Melanocyte of skin (primary cell): ENCODE results near the genes CEP192, MC5R and ZNF519.

GRCh38 chr18:12883184-12884145, 572 bp downstream of the PTPN2 start:
- CAGE, long polyA plus RNA, 2 experiments = no peak in any of the 2 experiments

GRCh38 chr18:12990598-12991201, 462 bp upstream of the CEP192 start:
- CAGE, long polyA plus RNA, 2 experiments = no peak in any of the 2 experiments

DNA sequence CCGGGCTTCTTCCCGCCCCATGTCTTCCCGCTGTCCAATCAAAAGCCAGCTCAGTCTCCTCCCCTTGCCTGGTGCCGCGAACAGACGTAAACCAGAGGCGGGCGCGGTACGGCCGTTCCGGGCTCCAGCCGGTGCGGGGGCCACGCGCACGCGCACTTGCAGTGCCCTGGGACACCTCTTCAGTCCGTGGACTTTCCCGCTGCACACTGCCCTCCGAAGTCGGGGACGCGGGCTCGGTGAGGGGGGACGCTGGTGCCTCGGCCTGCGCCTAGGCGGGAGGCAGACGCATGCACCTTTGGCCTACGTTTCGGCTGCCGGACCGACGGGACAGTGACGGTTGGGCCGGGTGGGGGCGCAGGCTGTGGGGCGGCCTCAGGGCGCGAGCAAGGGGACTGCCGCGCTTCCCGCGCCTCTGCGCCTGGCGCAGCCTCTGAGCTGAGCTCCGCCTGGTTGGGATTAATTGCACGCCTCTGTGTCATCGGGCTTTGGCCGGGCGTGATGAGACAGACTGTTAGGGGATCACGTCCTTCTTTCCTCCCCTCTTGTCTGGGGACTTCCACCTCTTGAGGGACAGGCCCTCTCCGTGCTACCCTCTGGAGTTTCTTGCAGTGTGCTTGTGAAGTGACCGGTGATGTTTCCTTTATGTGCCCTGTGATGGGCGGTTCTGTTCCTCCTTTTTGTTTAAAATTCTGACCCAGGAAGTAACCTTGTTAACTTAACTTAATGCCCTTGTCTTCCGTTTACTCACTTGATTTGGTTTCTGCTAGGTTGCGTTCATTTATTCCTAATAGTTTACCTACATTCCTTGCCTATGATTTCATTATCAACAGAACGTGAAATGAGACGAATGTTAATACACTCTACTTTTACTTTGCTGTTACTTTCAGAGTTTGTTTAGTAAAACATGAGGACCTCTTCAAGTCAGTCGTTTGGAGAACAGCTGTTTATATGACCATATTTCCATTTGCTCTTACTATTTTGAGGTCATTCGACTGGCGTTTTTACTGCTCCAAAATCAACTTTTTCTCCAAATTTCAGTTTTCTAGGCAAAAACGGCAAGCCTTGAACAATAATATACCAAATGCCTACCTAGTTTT, at the start of gene CEP192:
Gene CEP192, plus strand, starts transcription at position 161 of the 1,097 bp plus-strand sequence.
- CAGE, long polyA plus RNA, 2 experiments = no peak in any of the 2 experiments

- CAGE, long polyA plus RNA, 2 experiments = no peak in any of the 2 experiments
These were observed 13.4 kb downstream of the CEP192 start for GRCh38 chr18:13004305-13005120.

DNA sequence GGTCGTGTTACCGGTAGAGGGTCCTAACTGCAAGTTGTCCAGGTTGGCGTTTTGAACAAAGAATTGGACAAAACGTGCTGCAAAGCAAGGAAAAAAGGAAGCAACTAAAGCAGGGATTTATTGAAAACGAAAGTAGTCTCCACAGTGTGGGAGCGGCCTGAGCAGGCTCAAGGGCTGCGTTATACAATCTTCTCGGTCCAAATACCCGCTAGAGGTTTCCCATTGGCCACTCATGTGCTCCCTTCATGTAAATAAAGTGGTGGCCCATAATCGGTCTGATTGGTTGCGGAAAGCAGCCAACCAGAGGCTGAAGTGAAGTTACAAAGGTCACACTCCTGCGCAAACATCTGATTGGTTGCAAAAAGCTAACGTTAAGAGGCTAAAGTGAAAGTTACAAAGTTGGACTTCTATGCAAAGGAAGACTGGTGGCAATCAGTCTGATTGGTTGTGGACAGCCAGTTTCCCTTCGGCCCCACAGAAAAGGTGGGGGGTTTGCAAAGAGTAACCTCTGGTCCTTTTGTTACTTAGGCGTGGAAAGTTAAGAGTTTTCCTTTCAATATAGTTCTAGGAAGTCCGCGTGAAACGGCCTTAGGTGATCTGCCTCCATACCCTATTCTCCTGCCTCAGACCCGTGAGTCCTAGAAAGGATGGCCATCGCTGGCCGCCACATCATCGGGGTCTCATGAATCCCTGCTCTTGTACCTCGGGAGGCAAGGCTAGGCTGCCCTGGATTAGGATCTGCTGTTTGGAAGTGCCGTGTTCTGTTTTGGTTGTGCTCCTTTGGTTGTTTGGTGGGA, 80.5 kb upstream of the LDLRAD4 start:
- CAGE, long polyA plus RNA, 2 experiments = no peak in any of the 2 experiments

- CAGE, long polyA plus RNA, 2 experiments = no peak in any of the 2 experiments
These were observed 41.7 kb upstream of the LDLRAD4 start for GRCh38 chr18:13176942-13177276.

DNA sequence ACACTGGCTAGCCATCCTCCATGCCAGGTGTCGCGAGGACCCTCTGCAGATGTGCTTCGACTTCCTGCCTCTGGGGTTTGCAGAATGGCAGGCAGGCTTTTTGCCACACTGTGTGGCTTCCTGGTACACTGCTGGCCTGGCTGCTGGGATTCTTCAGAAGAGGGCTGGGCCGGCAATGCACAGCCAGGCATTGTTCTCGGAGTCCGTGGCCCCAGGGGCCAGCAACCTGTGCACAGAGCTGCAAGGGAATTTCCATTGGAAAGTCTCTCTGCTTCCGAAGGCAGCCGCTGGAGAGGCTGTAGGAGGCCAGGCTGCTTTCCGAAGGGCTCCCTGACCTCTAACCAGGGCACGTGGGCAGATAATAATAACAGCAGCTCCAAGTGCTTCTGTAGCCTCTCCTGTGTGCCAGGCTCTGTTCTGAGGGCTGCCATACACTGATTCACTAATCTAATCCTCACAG, 4.8 kb downstream of the LDLRAD4 start:
- CAGE, long polyA plus RNA, 2 experiments = no peak in any of the 2 experiments

DNA sequence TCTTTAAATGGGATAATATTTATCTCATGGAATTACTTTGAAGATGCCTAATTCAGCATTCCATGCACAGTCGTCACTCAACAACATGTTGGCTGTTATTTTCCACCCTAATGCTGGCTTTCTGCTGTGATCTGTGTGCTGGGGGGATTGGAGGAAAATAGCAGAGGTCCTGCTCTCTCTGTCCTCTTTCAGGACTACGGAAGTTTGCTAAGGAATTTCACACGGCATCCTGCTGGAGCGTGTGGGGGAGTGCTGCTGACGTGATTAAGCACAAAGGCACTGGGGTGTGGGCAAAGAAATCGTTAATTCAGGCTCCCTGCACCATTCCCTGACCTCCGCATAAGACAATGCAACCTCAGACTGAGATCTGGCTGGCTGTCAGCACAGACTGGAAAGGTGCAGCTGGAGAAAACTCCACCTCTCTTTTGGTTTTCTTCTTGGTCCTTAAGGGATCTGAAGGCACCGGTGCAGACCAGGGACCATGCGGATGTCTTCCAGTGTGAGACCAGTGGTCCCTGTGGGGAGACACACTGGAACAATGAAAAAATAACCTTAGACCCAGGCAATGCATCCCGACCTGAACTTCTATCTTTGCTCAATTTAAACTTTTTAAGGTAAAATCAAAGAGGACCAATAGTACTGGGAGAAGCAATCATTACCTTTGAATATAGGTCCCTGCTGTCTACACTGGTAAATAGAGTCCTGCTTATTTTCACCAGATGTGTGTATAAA, 61.9 kb downstream of the LDLRAD4 start:
- CAGE, long polyA plus RNA, 2 experiments = no peak in any of the 2 experiments

- CAGE, long polyA plus RNA, 2 experiments = no peak in any of the 2 experiments
These were observed 218.6 kb downstream of the LDLRAD4 start for GRCh38 chr18:13437216-13437594.

GRCh38 chr18:13547777-13548600, 178.4 kb downstream of the FAM210A start:
- CAGE, long polyA plus RNA, 2 experiments = no peak in any of the 2 experiments

GRCh38 chr18:13610906-13611676, 115.3 kb downstream of the FAM210A start:
- CAGE, long polyA plus RNA, 2 experiments = no peak in any of the 2 experiments

DNA sequence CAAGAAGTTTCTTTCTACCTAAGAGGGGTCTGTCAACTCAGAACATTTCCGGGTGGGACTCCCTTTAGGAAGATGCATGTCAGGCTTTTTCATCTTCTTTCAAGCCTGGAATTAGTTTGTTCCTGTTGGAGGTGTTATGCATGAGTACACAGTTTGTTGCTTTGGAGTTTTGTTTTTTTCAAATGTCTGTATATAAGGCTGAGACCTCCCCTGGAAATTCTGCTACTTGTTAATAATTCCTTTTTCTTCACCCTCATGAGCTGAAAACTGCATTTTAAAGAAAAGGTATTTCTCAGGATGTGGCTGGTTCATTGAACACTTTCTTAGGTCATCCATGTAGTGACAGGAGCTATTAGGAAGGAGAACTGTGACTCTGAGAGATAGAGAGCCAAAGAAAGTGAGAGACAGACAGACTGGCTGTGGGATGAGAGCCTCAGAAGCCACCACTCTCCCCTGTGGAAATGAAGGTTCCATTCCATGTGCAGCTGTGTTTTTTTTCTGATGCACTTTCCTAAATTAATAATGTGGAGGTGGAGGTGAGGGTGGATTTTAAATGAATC, 113.4 kb downstream of the FAM210A start:
- CAGE, long polyA plus RNA, 2 experiments = no peak in any of the 2 experiments

DNA sequence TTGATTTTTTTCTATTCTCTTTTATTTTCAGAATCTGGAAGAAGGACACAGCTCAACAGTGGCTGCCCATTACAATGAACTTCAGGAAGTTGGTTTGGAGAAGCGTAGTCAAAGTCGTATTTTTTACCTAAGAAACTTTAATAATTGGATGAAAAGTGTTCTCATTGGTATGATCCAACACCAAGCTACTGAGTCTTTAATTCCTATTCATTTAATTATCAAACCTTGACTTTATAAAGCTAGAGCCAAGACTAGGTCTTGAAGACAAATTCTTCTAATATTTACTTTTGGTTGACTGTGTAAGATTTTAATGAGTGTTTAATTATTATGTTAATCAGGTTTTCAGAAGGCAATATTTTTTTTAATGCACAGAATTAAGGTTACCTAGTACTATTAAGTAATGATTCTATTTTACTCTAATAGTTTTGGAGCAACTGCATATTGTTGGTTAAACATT, 8.0 kb downstream of the RNMT start:
- CAGE, long polyA plus RNA, 2 experiments = no peak in any of the 2 experiments

DNA sequence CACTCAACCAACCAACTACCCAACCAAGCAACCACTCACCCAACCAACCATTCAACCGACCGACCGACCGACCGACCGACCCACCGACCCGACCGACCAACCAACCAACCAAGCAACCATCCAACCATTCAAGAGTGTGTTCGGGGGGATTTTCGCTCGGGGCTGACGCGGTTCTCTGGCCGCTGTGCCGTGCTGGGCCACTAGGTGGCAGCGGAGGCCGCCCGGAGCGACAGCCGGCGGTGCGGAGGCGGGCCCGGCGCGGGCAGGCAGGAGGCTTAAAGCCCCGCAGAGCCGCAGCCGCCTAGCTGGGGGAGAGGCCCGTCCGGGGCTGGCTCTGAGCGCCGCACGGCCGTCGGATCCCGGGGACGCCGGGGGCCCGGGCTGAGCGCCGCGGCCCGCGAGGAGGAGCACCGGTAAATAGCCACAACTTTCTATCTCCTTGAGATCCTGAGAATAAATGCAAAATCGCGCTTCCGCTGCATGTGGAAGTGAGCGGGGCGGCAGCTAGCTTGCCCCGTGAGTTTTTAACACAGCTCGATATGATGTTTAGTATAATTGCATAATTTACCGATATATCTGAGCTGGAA, at the start of gene MC5R:
Gene MC5R, plus strand, starts transcription at position 288 of the 587 bp plus-strand sequence.
- CAGE, long polyA plus RNA, 2 experiments = no peak in any of the 2 experiments

DNA sequence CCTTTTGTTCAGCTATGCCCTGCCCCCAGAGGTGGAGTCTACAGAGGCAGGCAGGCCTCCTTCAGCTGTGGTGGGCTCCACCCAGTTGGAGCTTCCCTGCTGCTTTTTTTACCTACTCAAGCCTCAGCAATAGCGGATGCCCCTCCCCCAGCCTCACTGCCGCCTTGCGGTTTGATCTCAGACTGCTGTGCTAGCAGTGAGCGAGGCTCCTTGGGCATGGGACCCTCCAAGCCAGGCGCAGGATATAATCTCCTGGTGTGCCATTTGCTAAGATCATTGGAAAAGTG, 89.1 kb downstream of the ZNF519 start:
- CAGE, long polyA plus RNA, 2 experiments = no peak in any of the 2 experiments

DNA sequence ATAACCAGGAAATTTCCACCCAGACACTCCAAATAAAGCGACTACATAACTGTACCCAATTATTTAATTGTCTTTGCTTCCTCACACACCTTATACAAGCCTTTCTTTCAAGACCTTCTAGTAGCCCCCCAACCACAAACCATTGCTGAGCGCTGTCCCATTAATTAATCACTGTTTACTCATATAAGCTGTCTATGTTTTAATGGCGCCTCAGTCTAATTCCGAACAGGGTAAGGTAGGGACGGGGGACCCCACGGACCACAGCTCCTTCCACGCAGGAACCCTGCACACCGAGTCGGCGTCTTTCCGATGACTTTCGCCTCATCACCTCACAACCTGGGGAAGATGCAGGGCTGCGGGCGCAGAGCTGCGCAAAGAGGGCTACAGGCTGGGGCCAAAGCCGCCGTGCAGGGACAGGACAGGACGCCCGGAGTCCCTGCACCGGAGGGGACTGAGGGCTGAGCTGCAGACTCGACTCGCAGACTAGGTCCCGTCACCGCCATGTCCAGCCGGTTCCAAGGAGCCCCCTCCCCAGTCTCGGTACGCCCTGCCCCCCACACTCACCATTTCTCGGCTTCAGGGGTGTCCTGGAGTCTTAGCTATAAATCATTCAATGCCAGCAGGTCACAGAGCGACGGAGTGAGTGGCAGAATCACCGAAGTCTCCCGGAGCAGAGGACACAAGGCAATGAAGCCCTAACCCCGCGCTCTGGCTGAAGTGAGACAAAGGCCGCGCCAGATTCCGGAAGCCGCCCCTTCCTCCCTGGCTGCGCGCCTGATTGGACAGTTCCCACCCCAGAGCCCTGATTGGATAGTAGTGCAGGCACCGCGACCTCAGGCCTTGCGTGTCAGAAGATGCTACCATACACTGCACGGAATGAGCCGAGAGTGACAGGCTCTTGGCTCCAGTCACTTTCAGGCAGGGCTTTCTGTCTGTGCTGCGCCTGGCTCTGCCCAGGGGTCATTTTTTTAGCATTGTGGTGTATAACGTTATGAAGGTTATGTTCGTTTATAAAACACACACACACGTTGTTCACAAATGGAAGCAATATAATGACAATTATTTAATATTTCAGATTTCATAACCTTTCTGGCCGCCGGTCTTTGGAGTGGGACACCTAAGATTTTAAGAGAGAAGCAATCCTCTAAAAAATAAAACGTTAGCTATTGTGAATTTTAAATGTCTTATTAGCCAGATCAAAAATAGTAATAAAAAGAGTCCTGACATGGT, at the start of gene ZNF519:
Gene ZNF519, minus strand, starts transcription at position 725 of the 1,230 bp plus-strand sequence.
- CAGE, long polyA plus RNA, 2 experiments = no peak in any of the 2 experiments

GRCh38 chr18:14797906-14798477, 50.0 kb downstream of the ANKRD30B start:
- CAGE, long polyA plus RNA, 2 experiments = no peak in any of the 2 experiments

DNA sequence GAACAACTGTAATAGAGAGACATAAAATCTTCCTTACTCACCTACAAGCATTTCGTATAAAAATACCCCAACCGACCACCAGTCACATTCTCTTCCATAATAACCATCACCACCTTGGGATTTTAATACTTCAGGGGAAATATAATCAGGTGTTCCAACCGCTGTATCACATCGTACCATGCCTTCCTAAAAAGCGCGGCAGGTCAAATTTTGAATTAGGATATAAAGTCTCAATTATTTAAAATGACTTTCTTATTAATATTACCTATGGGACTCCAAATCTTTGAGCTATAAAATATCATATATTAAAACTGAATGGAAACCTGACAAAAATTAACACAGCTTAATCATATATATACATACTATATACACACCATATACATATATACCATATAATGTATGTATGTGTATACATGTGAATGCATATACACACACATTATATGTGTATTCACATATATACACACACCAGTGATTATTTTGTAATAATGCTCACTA, 69.0 kb downstream of the ROCK1 start:
- CAGE, long polyA plus RNA, 2 experiments = no peak in any of the 2 experiments

- CAGE, long polyA plus RNA, 2 experiments = no peak in any of the 2 experiments
These were observed 56.1 kb downstream of the ROCK1 start for GRCh38 chr18:21055199-21056169.

DNA sequence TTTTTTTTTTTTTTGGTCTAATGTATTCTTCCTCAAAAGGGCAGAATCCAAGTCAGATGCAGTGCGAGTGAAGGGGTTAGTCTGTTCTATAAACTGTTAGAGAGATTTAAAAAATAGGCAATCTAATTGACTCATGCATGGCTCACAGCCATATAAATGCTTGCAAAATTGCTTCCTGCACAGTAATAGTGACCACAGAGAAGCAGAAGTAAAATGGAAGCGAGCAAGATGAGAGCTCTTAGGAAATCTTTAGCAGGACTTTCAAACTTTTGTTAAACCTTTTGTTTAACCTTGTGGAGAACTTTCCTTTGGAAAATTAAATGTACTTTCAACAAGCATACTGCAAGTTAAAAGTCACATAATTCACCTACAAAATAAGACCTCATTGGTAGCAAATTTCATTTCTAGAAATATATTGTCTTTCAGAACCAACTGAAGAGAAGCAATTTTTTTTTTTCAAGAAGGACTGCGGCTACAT, 52.4 kb upstream of the ROCK1 start:
- CAGE, long polyA plus RNA, 2 experiments = no peak in any of the 2 experiments